Fallopian tube (tissue), 1 donor: ENCODE measurements around the genes CPSF6 and THAP2.

DNA sequence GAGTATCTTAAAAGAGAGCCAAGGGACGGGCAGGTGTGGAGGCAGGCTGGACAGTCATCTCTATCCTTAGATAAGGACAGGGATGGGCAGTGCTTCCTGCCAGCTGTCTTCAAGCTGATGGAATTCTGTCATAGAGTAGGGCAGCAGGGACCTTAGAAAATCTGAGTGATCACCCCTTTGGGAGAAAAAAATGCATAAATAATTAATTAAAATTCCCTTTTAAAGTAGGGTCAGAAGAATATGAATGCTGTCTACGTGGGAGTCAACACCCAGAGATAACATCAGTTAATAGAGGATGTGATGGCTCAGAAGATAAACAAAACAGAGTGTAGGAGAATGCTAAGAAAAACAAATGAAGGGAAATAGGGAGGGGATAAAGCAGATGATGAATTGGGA lies 57.3 kb downstream of the DYRK2 start:
- PRO-cap, result no peak

GRCh38 chr12:67792098-67792448 lies 143.5 kb downstream of the DYRK2 start:
- PRO-cap, result no peak

DNA sequence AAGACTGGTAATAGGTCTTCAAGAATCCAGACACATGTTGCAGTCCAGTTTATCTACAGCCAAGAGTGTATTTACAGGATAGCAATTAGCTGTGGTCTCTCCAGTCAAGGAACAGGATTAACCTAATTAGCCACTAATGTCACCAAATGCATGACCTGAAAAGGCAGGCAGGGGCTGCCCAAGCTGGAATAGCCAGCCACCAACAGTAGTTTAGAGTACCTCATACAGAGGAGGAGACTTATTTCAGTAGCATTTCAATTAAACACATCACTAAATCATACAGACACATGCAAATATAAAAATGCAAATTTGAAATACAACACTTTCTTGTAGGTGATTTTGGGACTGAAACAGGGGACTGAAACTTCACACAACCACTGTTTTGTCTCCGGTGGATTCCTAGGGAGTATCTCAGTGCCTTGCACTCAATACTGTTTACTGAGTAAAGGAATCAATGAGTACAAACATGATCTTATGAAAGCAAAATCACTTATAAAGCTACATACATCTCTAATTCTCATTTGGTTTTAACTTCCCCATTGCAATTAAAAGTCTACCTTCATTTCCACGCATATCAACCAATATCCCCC lies 170.9 kb downstream of the IFNG start:
- PRO-cap, result no peak

- PRO-cap, result no peak
Observed at GRCh38 chr12:68359653-68360186, 27.6 kb upstream of the MDM1 start.

- PRO-cap, result no peak
Observed at GRCh38 chr12:68368491-68368869, 36.3 kb upstream of the MDM1 start.

GRCh38 chr12:68420552-68421086 lies 88.5 kb upstream of the MDM1 start:
- PRO-cap, result no peak

DNA sequence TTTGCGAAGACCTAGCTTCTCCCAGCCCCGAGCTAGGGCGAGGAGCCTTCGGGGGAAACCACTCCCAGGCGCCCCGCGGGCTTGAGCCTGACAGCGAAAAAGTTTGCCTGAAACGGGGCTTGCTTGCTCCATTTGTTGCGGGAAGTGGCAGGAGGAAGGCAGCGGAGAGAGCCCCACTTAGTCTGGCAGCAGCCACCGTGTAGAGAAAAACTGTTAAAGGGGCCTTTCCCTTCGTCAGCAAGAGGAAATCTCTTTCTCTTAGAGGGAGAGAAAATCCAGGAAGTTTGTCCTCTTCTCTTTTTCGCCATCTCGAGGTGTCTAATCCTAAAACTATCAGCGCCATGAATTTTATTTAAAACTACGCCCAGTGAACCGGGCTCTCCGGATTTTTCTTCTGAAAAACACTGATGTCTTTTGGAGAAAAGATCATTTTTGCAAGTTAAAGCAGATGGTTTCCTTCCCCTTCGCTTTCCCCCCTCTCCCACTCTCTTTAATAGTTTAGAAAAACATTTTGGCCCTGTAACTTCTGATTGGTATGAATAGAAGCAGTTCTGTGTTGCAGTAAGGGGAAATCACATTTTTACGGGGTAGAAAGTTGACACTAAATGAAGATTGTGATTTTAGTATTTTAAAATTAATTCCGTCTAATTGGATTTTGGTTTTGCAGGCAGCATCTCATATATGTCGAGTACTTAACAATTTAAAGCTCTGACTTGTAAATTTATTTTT lies 985 bp downstream of the RAP1B start:
- PRO-cap, result bidirectional peak, plus-strand start at position 131 of the sequence, minus-strand start at position 101 of the sequence

GRCh38 chr12:68613526-68613875 lies 2.8 kb downstream of the RAP1B start:
- PRO-cap, result no peak

- PRO-cap, result no peak
Observed at GRCh38 chr12:68788884-68789530, 19.0 kb upstream of the MDM2 start.

DNA sequence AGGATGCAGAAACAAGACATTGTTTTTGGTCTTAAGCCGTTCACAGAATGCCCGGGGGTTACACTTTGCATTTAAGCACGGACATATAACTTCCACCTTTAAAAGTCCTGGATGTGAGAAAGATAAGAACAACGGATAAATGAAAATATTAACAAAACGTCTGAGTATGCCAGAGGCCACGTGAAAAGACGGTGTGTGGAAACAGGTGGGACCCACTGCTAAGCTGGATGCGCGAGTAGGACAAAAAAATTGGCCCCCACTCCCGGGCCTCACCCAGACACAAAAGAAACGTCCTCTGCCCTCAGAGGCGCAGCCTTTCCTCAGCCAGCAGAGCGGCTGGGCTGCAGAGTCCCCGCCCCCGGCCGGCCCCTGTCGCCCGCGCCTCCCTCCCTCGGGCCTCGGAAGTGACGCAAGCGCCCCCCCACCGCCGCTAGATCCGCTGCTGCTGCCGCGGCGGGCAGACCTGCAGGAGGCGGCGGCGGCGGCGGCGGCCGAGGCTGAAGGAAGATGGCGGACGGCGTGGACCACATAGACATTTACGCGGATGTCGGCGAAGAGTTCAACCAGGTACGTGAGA lies at the start of gene CPSF6:
Gene CPSF6 (plus strand): TSS at position 430 of the 577 bp plus-strand sequence.
- PRO-cap, result bidirectional peak, plus-strand start at position 433 of the sequence, minus-strand start at position 322 of the sequence

DNA sequence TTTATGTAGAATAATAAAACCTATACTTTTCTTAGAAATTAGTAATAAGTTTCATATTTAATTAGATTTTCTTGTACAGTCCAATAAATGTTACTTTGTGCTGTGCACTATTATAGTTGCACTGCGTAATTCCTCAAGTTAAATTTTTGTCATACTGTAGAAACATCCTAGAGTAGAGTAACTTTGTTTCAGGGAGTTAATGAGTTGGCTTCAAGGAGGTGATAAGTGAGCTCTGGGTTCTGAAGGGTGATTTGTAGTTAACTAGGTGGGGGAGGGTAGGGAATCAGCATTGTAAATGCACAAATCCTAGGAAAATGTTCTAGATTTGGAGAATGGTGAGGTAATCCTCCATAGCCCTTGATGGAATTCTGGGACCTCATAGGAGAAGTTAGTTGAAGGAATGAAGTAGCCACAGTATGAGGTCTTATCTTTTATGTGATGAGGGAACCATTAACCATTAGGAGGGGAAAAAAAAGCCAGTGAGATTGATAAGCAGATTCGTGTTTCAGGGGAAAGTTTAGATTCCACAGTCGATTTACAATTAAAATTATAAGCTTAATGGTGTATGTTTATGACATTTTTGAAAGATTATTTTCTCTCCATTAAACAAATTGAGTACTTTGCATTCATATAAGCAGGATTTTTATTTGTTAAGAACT lies 8.0 kb downstream of the CNOT2 start:
- PRO-cap, result no peak

DNA sequence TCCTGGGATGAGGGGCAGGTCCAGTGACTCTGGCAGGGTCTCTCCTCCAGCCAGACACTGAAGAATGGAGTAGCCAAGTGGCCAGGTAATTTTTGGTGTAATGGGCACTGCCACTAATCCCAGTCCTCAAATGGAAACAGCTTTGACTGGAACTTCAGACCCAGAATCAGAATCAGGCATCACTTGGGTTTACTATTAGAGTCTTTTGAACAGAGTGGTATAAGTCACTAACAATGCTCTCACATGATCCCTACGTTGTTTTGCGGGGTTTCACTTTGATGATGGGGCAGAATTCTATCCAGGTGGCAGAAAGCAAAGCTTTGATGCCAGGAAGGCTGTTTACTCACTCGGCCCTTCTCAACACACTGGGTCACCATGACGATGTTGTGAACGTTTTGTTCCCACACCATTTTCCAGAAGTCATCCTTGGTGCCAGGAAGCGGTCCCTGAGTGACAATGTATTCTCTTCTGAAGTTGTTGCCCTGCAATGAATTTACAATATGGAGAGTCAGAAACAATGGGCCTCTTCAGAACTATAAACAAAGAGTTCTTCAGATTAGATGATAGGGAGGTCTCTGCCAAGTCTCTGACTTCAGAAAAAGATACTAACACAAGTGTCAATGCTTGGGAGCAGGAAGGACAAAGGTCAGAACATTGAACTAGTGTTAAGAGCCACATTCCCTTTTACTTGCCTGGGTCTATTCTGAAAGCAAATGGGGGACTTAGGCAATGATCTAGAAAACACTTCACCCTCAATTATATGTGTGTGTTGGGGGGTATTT lies 101.4 kb downstream of the PTPRB start:
- PRO-cap, result no peak

GRCh38 chr12:70560489-70561132 lies 76.6 kb downstream of the PTPRB start:
- PRO-cap, result no peak

DNA sequence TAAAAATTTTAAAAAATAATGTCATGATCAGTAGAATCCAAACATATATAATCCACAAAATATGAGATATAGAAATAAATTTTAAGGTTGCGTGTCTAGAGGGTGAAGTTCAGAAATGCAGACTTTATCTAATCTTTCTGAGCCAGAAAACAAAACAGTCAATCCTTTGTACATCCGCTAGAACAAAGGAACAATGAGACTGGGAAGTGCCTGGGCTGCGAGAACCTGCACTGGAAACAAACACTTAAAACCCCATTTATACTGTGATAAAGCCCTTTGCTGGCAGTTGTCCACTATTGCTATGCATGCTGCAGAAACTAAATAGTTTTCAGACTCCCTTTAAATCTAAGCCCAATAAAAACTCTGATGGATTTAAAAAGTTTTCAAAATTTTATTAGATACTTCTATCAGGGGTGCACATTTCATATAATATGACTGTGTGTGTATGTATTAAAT lies 38.4 kb downstream of the PTPRB start:
- PRO-cap, result no peak

- PRO-cap, result no peak
Observed at GRCh38 chr12:70608646-70609060, 28.6 kb downstream of the PTPRB start.

DNA sequence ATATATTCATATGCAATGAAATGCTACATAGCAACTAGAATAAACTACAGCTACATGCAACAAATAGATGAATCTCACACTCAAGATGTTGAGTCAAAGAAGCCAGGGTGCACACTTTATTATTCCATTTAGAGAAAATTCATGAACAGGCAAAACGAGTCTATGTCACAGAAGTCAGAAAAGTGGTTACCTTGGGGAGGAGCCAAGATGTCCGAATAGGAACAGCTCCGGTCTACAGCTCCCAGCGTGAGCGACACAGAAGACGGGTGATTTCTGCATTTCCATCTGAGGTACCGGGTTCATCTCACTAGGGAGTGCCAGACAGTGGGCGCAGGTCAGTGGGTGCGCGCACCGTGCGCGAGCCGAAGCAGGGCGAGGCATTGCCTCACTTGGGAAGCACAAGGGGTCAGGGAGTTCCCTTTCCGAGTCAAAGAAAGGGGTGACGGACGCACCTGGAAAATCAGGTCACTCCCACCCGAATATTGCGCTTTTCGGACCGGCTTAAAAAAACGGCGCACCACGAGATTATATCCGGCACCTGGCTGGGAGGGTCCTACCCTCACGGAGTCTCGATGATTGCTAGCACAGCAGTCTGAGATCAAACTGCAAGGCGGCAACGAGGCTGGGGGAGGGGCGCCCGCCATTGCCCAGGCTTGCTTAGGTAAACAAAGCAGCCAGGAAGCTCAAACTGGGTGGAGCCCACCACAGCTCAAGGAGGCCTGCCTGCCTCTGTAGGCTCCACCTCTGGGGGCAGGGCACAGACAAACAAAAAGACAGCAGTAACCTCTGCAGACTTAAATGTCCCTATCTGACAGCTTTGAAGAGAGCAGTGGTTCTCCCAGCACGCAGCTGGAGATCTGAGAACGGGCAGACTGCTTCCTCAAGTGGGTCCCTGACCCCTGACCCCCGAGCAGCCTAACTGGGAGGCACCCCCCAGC lies 39.6 kb downstream of the TSPAN8 start:
- PRO-cap, result no peak

DNA sequence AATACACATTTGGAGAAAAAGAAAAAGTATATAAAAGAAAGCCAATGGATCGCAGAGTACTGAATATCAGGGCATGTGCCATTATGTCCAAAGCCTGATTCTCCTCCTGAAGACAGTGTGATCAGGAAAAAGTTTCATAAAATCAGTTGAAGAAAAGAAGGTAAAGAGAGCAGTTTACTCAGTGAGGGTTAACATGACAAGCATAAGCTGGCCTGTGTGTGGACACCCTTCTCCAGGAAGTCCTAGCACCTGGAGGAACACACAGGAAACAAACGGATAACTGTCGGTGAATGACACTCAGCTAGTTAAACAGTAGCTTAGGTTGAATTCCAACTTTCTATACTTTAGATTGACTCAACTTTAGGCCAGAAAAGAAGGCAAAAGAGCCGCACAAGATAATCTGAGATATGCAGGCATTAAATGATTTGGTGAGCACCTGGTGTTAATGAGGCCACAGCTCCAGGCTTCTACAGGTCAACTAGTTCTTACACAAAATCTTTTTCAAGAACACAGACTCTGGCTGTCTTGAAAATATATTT lies 56.7 kb upstream of the TSPAN8 start:
- PRO-cap, result no peak

- PRO-cap, result bidirectional peak, plus-strand start at chr12:71664025, minus-strand start at chr12:71663833; unidirectional peak, plus-strand start at chr12:71664314; bidirectional peak, plus-strand start at chr12:71664577, minus-strand start at chr12:71664361
Observed at GRCh38 chr12:71663917-71664764, at the start of gene THAP2. Gene THAP2, plus strand, starts transcription at chr12:71664301.

GRCh38 chr12:71665119-71665267 lies 892 bp downstream of the THAP2 start:
- PRO-cap, result unidirectional peak, minus-strand start at chr12:71665216

DNA sequence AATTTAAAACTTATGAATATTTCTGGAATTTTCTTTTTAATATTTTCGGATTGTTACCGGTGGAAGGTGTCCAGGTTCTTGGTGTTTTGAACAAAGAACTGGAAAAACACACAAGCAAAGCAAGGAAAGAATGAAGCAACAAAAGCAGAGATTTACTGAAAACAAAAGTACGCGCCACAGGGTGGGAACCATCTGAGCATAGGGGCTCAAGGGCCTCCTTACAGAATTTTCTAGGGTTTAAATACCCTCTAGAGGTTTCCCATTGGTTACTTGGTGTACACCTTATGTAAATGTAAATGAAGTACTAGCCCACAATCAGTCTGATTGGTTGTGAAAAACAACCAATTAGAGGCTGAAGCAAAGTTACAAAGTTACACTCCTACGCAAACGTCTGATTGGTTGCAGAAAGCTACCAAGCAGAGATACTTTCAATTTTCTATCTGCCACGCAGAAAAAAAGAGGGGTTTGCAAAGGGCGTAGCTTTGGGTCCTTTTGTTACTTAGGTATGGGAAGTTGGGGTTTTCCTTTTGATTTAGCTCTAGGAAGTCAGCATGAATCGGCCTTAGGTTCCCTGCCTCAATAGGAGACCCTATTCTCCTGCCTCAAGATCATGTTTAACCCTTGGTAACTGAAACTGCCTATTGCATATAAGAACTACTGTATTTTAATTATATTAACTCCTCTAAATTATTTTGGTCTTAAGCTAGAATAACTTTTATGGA lies 1.8 kb upstream of the TMEM19 start:
- PRO-cap, result no peak